Helper T cell (primary cell): ENCODE results near the genes TMEM98, CCL11, CCL1 and LYZL6.

GRCh38 chr17:32384290-32385038 is 34.5 kb downstream of the ZNF207 start:
- PRO-cap, 2 experiments, result no peak in any of the 2 experiments

DNA sequence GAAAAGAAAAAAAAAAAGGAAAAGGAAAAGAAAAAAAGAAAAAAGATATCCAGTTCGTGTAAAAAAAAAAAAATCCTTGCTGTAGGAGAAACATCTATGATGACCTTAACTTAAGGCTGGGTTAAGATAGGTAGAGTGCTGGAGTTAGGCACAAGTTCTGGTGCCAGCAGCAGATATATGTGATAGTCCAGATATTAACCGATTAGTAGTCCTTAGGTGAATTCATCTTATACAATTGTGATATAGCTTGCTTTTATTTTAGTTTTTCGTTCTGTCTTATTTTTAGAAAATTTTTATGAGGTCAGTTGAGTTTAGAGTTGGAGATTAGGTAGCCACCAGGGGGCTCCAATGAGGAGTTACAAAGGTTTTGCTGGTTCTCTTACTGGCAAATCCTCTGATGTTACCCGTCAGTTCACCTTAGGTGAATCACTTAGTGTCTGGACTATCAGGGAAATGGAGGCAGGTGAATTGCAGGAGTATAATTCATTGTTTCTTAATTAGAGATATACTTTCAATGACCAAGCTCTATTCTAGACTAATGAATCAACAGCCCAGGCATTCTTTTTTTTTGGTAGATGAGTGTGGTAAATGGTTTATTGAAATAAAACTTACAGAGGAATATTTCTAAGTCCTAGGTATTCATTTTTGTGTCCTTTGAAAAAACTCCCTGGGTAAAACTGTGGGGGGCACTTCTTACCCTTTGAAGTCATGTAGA is 17.4 kb downstream of the PSMD11 start:
- PRO-cap, 2 experiments, result peak in 2 of 2 experiments; most common plus-strand start position 429 of the sequence (in 2)

DNA sequence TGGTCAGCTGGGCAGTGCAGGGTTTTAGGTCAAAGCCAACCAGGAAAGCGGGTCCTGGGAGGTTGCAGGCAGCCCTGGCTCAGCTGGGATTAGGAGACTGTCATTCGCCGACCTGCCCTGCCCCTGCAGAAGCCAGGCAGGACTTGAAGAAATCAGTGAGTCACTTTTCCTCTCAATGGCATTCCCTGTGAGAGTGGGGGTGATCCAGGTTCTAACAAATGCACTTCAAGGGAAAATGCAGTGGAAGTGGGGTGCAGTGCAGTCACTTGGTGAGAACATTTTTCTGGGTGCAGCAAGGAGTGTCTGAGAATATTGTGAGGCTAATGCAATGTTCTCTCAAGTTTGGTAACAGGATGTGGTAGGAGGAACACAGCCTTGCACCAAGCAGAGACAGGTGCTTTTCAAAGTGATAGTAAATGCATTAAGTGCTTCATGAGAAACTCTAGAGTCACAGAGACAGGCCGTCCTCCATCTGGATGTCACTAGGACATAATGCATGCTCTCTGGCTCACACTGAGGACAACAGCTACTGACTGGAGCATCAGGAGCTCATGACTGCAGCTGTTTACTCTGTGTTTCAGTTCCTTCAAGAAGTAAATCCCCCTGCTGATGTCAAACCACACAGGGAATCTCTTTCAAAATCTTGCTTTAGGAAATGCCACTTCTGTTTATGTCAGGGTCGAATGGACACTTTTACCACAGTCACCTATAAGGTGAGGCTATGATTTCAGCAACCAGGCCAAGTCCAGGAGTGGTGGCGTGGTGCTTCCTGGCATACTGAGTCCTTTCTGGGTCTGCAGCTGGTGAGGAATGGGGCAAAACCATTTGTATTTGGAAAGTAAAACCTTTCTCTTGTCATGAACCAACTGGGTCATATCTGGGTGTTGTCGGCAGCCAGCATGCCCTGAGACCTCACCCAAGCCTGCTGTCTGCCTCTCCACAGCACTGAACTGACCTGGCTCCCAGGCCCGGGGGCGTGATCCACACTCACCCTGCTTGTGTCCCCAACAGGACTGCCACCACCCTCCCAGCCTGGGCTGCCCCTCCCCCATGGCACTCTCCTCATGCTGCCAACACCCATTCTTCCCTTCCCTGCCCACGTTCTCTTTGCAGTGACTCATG is 16.8 kb downstream of the CDK5R1 start:
- PRO-cap, 2 experiments, result peak in 2 of 2 experiments; most common plus-strand start position 451 of the sequence (in 2); most common minus-strand start position 494 of the sequence (in 2)

- PRO-cap, 2 experiments, result peak in 1 of 2 experiments; most common plus-strand start chr17:32523561 (in 1)
Measured at GRCh38 chr17:32523172-32523781, 36.5 kb downstream of the CDK5R1 start.

DNA sequence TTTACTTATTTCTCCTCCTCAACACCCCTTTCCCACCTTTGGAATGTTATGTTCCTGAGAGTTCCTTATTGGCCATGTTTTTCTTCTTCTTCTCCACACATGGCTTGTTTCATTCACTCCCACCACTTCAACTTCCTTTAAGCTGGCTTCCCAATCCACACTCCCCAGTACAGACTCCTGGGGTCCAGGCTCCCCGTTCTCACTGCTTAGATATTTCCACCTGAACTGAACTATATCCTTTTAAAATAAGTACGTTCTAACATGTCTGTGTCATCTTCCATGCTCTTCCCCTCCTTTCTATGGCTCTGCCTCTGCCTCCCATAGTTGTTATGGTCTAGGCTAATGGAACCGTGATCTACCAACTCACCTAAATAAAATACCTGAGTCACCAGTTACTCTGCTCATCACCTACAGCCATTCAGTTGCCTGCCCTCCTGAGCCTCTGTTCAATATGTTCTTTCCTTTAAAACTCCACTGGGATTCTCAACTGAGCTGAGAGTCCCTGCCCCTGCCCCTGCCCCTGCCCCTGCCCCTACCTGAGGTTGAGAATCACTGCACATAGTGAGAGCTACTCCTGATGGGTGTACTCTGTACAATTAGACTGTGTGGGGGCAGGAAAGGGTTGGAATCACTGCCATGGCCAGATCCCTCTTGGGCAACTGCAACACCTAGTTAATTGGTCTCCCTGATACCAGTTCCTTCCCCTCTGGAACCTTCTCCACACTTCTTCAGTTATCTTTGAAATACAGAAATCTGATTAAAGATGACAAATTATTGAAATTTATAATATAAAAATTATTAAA is 67.1 kb downstream of the CDK5R1 start:
- PRO-cap, 2 experiments, result no peak in any of the 2 experiments

- PRO-cap, 2 experiments, result no peak in any of the 2 experiments
Measured at GRCh38 chr17:32684188-32684441, 192.8 kb downstream of the MYO1D start.

- PRO-cap, 2 experiments, result no peak in any of the 2 experiments
Measured at GRCh38 chr17:32927576-32928935, at the start of gene TMEM98. TSS of gene TMEM98 (plus strand) at chr17:32928153.

DNA sequence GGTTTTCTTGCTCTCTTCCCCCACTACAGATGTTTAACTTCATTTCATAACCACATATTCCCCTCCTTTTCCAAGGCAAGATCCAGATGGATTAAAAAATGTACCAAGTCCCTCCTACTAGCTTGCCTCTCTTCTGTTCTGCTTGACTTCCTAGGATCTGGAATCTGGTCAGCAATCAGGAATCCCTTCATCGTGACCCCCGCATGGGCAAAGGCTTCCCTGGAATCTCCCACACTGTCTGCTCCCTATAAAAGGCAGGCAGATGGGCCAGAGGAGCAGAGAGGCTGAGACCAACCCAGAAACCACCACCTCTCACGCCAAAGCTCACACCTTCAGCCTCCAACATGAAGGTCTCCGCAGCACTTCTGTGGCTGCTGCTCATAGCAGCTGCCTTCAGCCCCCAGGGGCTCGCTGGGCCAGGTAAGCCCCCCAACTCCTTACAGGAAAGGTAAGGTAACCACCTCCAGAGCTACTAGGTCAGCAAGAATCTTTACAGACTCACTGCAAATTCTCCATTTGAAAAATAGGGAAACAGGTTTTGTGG is at the start of gene CCL11:
TSS of gene CCL11 (plus strand) at position 278 of the 544 bp plus-strand sequence.
- PRO-cap, 2 experiments, result no peak in any of the 2 experiments

GRCh38 chr17:34362937-34363601 is at the start of gene CCL1:
TSS of gene CCL1 (minus strand) at chr17:34363233.
- PRO-cap, 2 experiments, result no peak in any of the 2 experiments

DNA sequence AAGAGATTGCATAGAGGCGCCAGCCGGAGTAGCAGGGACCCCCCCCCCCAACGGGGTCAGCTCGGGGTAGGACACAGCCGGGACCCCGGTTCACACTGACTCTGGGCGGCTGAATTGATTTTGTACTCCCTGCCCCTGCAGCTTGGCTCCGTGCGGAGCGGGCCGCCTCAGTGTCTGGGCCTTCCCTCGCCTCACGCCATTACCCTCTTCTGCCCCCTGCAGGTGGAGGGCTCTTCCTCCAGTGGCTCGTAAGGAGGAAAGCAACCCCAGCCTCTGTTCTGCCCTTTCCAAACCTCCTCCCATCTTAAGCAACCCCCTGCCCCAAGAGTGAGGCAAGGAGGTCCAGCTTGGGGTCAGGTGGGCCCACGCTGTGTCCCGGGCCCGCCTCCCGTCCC is 58.8 kb downstream of the TMEM132E start:
- PRO-cap, 2 experiments, result peak in 2 of 2 experiments; most common minus-strand start position 211 of the sequence (in 2)

- PRO-cap, 2 experiments, result no peak in any of the 2 experiments
Measured at GRCh38 chr17:34731985-34732363, 152.6 kb downstream of the TMEM132E start.

DNA sequence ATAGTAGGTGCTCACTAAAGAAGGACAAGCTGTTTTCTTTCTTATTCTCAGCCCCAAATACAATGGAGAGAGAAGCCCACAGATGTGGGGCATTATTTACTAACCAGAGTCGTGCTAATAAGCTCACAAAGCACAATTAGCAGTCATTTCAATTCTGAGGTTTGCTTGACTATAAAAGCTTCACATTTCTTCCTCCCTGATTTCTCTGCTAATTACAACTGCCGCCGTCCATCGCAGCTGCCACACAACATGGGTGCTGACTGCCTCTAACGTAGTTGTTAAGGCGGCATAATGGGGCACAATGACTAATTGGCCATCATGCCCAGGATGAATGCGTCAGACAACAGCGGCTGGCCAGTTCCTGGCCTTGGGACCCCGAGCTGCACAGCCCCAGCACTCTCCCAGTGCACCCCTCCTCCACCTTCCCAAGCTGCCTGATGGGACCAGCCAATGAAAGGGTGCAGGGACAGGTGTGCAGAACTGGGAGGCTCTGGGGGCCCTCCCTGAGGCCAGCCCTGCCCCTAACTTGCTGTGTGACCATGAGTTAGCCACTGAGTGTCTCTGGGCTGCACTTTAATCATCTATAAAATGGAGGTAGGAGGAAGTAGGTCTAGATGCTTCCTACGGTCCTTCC is 109.2 kb downstream of the CCT6B start:
- PRO-cap, 2 experiments, result no peak in any of the 2 experiments

- PRO-cap, 2 experiments, result peak in 2 of 2 experiments; most common plus-strand start chr17:34981149 (in 2); most common minus-strand start chr17:34981154 (in 2)
Measured at GRCh38 chr17:34981076-34981435, 744 bp downstream of the LIG3 start.

- PRO-cap, 2 experiments, result peak in 2 of 2 experiments; most common plus-strand start chr17:34982104 (in 2); most common minus-strand start chr17:34981940 (in 2)
Measured at GRCh38 chr17:34981860-34982382, 1.6 kb downstream of the LIG3 start.

- PRO-cap, 2 experiments, result no peak in any of the 2 experiments
Measured at GRCh38 chr17:35006777-35007446, 26.6 kb downstream of the LIG3 start.

DNA sequence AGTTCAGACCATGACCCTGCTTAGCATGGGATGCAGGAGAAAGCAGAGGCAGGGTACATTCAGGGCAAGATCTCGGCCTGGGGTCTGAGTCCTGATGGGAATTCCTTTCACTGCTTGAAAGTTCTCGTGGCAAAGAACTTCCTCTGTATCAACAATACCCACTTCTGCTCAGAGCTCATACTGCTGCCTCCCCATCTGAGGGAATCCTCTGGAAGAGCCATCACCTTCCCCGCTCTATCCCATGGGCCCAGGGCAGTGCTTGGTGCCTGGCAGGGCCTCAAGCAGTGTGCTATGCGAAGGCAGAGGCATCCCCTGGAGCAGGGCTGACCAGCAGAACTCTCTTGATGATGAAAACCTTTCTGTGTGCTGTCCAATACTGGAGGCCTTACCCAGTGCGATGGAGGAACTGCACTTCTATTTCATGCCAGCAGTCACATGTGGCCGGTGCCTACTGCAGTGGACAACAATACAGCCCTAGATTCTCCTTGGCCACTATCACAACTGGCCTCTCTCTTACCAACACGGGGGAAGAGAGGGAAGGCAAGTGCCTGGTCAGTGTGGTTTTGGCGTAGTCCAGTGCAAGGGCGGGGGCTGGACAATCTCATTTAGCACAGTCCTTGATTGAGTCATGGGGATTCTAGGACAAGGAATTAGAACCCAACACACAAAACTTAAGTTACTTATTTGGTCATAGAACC is 10.1 kb downstream of the FNDC8 start:
- PRO-cap, 2 experiments, result no peak in any of the 2 experiments

- PRO-cap, 2 experiments, result no peak in any of the 2 experiments
Measured at GRCh38 chr17:35470094-35470645, 21.6 kb upstream of the SLFN13 start.

GRCh38 chr17:35540559-35541544 is 3.4 kb upstream of the SLFN12L start:
- PRO-cap, 2 experiments, result peak in 2 of 2 experiments; most common minus-strand start chr17:35541148 (in 2)

GRCh38 chr17:35607399-35608079 is 20.4 kb downstream of the AP2B1 start:
- PRO-cap, 2 experiments, result no peak in any of the 2 experiments

- PRO-cap, 2 experiments, result no peak in any of the 2 experiments
Measured at GRCh38 chr17:35943507-35944072, at the start of gene LYZL6. TSS of gene LYZL6 (minus strand) at chr17:35943713.